Calu3 (cell line): Measurements from ENCODE around the genes AMHR2 and CALCOCO1.

DNA sequence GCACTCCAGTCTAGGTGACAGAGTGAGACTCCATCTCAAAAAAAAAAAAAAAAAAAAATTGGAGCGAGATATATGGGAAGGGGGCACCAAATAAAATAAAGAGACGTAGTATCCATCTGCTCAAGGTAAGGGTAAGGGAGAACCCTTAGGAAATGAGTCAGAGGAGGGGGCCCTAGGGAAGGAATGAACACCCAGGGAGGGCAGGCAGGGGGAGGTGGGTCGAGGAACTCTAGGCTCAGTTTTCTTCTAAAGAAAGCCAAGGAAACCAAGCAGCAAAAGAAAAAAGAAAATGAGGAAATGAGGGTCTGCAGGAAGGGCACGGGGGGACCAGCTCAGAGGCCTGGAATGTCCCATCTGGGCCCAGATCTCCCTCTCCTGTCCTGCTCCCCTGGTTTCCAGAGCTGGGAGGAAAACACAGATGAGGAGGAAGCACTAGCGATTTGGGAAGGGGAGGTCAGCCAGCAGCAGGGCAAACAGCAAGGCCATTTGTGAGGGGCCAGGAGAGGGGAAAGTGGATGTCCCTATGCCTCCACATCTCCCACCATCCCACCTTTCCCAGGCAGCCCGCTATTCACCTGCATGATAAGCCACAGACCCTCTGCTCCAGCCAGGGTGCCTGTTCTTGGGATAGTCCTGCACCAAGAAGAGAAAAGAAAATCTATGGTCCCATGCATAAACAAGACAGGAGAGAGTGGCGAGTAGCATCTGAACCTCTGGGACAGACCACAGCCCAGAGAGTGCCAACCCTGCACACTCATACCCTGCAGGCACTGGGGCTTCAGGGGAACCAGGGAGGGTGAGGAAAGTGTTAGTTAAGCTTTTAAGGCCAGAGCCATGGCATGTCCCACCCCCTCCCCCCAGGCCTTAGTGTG, 11.9 kb downstream of the SPRYD3 start:
- PRO-cap = no peak

DNA sequence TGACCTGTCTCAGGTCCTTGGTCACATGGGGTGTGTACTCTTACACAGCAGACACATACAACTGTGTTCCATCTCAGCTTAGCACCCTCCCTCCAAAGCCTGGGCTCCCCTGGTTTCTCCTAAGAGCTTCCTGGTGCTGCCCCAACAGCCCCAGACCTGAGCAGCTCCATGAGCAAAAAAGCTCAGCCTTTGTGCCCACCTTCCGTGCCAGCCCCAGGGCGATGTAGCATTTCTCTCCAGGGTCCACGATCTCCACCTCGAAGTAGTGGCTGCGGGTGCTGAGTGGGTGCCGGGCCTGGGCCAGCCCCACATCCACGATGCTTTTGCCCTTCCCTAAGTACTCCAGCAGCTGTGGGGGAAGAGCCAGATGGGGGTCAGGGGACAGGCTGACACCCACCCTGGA, 11.2 kb downstream of the SPRYD3 start:
- PRO-cap = no peak

DNA sequence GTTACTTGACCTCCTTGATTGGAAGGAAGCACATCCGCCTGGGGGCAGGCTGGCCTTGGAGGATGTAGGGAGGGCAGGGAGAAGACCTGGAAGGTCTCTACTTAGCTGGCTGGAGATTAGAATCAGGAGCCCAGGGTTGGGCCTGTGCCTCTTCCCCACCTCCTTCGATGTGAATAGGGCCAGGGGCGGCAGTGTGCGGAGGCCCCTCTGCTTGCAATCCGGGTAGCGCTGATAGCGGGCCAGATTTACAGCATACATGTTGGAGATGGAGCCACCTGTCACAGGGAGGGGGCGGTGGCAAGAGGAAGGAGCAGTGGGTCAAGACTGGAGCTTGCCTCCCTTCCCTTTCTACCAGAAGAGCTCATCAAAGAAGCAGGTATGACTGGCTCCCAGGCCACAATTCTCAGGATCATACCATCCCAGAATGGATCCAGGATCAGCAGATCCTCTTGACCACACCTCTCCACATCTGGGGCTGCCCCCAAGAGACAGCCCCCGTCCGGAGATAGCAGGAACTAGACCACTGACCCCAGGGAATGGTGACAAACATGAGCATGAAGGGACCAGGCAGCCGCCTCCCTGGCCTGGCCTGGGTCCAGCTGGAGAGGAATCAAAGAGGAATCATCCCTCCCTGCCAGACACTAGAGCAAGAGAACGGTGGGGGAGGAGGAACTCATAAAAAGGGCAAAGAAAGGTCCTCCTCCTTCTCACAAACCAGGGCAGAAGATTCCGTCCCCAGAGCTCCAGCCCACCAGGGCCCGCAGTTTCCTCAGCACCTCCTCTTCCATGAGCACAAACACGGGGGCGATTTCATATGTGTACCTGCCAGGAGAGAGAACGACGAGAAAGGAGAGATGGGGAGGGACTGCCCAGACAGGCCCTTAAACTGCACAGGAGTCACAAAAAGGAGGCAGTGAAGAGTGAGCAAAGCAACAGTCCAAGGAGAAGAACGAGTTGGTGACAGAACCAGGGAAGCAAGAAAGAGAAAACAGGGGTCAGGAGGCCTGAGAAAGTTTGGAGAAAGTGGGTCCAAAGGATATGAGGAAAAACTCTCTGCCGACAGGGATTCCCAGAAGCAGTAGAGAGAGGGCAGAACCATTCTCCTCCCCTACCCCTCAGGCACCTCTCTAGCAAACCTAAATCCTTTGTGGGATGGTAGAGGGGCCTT, 9.0 kb upstream of the ZNF740 start:
- PRO-cap = no peak

DNA sequence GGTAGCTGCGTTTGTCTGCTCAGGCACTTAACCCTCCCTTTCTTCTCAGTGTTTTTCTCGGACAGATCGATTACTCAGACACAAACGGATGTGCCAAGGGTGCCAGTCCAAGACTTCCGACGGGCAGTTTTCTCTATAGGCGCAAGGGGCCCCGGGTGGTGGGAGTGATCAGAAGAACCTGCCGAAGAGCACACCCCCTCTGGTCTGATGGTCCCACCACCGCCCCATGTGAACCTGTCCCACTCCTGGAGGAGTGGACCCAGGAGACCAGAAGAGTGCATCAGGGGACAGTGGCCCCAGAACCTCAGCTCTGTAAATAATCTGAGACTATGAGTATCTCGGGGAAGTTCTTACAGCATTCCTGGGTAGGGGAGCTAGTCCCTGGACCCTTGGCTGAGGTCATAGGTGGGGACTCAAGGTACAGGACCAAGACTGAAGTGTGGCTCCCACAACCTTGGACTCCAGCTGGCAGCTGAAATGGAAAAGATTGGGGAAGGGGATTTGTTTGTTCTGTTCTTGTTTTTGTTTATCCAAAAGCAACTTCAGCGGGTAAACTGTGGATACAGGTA, 6.8 kb upstream of the CSAD start:
- PRO-cap = no peak

- PRO-cap = no peak
Observed at GRCh38 chr12:53223983-53224311, 8.1 kb downstream of the RARG start.

DNA sequence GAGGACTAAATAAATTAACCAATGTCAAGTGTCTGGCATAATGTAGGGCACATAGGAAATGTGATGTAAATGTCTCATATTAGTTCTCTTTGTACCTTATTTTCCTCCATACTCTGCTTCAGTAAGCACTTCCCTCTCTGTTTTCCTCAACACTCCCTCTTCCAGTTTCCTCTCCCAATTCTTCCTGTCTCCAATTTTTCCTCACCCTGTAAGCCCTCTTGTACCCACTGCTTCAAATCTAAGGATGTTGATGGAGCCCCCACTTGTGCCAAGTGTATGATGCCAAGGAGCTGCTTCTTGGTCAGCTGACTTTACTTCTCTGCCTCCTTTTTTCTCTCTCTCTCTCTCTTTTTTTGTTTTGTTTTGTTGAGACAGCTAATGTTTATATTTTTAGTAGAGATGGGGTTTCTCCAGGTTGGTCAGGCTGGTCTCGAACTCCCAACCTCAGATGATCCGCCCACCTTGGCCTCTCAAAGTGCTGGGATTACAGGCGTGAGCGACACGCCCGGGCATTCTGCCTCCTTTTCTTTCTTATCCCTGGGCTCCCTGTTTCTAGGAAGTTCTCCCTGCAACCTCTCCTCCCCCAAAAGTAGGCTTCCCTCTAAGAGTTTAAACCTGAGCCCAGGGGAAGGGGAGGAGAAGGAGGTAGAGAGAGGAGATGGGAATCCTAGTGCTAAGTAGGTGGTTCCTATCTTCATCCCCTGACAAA, 3.5 kb downstream of the RARG start:
- PRO-cap = no peak

GRCh38 chr12:53300285-53300725, 810 bp downstream of the MYG1 start:
- PRO-cap = no peak

DNA sequence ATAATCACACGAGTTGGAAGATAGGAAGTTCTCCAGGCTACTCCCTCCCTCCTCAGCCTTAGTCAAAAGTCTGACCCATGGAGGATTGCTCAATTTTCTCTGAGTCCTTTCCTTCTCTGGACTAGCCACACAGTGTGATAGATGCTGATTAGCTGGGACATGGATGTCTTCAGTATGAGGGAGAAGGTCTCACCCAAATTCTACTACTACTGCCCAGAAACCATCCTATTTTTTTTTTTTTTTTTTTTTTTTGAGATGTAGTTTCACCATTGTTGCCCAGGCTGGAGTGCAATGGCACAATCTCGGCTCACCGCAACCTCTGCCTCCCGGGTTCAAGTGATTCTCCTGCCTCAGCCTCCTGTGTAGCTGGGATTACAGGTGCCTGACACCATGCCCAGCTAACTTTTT, 14.5 kb upstream of the SP1 start:
- PRO-cap = no peak

DNA sequence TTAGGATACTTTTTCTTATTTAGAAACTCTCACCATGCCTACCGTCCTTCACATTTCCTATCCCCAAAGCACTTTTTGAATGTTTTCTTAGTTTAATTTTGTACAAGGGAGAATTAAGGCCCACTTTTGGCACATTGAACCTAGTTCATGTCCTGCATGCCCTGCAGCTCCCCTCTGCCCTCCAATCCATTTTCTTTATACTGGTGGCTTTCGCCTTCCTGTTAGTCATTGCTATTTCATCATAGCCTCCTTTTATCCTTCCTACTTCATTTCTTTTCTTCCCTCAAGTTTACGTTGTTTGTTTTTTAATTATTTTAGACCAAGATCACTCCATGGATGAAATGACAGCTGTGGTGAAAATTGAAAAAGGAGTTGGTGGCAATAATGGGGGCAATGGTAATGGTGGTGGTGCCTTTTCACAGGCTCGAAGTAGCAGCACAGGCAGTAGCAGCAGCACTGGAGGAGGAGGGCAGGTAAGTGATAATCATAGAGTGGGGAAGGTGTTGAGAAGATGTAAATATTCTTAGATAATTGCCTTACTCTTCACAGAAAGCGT, 1.4 kb downstream of the SP1 start:
- PRO-cap = unidirectional peak, minus-strand start at position 199 of the sequence

GRCh38 chr12:53423525-53424132, at the start of gene AMHR2:
Gene AMHR2 (plus strand): TSS chr12:53423855.
- PRO-cap = no peak

GRCh38 chr12:53451568-53451869, 383 bp upstream of the PCBP2 start:
- PRO-cap = bidirectional peak, plus-strand start at chr12:53452102, minus-strand start at chr12:53451834

- PRO-cap = no peak
Observed at GRCh38 chr12:53456367-53457528, 4.8 kb downstream of the PCBP2 start.

DNA sequence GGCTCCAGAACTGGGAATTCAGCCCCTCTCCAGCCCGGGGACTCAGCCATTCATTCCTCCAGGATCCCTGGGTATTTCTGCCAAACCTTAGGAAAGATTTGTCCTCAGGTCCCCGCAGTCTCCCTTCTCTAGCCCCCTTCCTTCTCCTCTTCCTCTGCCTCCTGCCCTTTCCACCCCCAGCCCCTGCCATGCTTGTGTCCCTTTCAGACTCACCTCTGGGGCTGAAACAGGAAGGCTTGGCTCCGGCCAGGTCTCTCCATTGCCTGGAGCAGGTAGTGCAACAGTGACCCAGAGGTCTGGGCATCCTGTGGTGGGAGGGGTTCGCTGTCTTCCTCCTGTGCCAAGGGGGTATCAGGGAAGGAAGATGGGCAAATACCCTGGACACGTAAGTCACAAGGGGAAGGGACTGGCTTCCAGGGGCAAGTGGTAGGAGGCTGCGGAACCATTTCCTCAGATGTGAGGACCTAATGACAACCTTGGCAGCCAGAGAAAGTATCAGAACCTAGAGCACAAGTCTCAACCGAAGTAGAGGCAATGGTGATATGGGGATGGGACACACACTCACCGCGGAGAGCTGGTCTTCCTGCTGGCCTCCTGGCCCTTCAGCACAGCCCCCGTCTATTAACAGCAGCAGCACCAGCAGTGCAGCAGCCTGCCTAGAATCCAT, 343 bp downstream of the NPFF start:
- PRO-cap = no peak

DNA sequence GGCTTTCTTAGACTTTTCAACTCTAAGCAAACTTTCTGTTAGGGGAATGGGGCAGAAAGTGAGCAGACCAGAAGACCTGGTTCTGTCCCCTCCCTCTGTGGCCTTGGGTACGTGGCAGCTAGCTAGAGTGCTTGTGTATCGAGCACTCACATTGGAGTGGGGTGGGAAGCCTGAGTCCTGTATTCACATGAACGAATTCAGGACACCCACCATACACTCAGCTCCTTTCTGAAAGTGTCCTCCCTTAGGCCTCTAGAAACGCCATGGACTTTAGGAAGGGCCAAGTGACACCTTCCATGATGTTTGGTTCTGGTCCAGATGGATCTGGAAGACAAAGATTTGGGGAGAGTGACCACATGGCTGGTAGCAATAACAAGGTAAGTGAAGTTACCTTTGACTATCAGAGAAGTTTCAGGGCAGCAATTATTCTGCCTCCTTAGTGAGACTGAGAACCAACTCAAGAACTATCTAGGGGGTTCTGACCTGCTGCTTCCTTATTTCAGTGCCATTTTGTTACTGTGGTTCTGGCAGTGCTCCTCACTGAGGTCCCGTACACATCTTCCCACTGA, 6.9 kb upstream of the NPFF start:
- PRO-cap = no peak

DNA sequence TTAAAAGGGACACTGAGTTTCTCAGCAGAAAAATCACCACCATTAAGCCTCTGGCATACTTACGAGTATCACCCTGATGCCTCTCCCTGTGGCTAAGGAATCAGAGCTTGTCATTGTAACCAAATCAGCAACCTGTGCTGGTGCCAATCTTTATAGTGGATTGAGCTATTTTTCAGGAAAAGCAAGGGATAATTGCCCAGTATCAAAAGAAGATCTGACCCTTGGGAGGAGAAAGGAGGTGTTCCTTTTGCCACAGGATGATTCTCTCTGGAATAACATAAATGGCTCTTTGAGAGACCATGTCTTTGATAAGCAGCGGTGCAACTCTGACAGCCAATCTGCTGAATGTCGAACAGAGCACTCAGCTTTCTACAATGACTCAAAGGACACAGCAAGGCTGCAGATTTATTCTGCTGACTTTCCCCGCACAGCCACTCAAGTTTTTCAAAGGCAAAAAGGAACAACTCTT, 34.7 kb downstream of the ATF7 start:
- PRO-cap = no peak

DNA sequence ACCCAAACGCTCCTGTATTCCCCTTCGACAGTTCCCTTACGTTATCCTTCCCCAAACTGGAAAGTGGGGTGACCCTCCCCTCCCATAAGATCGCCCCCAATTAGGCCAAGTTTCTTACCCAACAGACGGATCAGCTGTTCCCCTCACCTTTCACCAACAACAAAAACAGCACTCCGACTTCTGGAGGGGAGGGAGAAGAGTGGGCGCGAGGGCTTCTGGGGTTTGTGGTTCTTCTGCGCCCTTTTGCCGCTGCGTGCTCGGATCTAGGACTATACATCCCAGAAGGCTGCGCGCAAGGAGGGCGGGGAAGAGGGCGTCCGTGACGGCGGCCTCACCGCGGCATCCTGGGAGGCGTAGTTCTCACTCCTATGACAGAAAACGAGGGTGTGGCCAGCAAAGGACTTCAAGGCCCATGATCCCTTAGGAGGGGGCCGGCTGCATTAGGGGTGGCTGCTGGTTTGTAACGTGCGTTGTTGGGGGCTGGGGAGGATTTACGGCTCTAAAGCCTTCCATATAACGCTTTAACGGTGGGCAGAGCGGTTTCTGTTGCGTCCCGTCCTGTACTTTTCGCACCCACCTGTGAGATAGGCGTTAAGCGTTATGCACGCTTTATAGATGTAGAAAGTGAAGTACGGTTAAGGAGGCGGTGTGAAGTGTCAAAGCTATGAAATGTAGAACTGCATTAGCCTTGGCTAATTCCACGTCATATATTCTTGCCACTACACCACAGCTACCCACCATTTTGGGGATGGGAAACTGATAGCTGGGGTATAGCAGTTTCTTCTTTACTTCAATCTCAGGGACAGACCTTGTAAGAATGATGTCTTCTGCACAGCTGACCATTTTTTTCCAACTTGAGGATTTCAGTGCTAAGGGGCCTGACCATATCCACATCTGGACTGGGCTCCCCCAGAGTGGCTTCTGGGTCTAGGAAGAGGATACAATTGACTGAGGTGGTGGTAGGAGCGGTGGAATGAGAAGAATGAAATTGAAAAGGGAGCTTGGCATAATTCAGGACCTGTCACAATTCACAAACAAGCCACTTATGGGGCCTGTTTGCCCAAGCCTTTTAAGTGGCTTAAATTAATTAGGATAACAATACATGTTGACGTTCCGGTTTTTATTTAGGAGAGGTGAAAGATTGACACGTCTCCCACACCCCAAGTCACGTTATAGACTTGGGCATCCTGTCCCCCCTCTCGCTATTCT, at the start of gene CALCOCO1:
TSS of gene CALCOCO1 (minus strand) at position 167 of the 1,209 bp plus-strand sequence.
- PRO-cap = bidirectional peak, plus-strand start at position 440 of the sequence, minus-strand start at position 161 of the sequence

DNA sequence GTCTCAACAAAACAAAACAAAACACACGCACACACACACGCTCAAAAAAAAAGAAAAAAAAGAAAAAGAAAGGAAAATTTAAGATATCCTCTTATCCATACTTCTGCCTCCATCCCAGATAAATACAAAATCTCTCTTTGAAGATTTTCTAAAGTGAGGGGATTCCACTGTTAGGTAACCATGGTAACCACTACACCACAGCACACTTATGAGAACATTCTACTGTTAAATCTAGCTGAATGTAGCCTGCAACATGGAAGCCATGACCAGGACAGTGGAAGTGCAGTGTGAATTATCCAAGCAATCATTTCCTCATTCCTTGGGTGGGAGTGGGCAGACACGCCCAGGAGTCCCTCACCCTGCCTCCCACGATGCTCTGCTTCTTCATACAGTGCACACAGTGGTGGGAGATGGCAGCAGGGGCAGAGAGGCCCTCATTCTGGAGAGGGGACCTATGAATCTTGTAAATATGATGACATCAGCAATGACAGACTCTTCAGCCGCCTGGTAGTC, 70.2 kb upstream of the HOXC13 start:
- PRO-cap = bidirectional peak, plus-strand start at position 391 of the sequence, minus-strand start at position 270 of the sequence

DNA sequence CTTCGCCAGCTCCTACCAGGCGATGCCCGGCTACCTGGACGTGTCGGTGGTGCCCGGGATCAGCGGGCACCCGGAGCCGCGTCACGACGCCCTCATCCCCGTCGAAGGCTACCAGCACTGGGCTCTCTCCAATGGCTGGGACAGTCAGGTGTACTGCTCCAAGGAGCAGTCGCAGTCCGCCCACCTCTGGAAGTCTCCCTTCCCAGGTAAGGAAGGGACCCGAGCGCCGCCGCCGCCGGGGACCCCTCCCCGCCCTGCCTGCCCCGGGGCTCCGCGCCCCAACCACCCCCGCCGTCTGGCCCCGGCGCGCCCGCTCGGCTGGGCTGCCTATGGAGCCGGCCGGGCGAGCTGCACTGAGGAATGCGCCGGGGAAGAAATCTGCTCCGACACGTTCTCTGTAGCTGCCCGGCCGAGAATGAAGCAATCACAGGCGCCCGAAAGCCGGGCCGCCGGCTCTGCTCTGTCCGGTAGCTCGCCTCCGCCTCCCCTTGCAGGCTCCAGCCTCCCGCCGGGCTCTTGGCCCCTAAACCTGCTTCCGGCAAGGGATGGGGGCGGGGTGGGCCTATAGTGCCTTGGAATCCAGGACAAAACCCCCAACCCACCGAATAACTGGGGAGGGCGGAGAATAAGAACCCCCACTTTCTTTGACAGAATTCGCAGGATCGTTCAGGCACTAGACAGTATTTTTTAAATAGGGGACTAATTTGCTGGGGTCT, 964 bp downstream of the HOXC13 start:
- PRO-cap = no peak

DNA sequence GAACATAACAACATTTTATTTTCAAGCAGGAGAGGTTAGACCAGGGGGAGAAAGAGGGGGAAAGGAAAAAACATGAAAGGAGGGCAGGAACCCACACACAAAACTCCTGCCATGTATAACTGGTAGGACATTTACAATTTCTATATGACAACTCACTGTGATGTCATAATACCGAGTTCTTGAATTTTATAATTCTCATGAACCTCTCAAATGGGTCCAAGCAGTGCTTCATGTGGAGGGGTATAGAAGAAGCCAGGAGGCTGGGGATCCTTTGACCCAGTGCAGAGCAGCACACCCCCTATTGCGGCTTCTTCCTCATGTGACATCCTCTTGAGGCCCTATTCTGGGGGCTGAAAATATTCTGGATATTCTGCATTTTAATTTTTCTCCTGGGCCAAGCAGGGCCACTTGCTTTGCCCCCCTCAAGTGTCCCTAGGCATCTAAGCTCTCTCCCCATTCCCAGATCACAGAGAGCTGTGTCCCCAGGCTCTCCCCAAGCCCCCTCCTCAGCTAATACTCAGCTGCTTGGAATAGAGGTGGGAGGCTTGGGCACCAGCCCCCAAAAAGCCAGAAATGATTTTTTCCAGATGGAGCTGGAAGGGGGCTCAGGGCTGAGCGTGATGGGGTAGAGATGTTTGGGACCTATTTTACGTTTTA, 5.5 kb upstream of the HOXC6 start:
- PRO-cap = no peak

GRCh38 chr12:54025426-54026052, 2.7 kb upstream of the HOXC6 start:
- PRO-cap = no peak